Hematopoietic multipotent progenitor cell (in vitro differentiated cells): ENCODE data around the gene SHISA2.

- CAGE, long polyA plus RNA, result no peak
Measured at GRCh38 chr13:24130225-24130765, 30.2 kb upstream of the SPATA13 start.

GRCh38 chr13:24166835-24167529, 6.5 kb downstream of the SPATA13 start:
- CAGE, long polyA plus RNA, result no peak

DNA sequence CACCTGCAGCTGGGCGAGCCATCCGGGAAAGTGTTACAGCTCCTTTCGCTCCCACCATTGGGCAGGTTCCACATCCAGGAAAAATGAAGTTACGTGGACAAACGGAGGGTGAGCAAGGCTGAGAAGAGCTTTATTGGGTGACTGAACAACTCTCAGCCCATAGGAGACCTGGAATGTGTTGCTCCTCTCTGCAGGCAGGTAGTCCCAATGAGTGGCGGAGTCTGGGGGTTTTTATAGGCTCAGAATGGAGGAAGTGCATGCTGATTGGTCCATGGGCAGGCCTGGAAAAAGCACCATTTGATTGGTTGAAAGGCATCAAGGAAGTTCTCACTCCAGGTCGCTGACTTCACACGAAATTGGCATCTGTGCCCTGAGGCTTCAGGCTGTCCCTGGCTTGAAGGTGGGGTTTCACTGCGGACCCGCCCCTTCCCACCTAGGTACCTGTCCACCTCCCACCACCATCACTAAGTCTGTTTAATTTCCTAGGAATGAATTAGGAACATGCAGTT, 65.4 kb downstream of the SPATA13 start:
- CAGE, long polyA plus RNA, result no peak

DNA sequence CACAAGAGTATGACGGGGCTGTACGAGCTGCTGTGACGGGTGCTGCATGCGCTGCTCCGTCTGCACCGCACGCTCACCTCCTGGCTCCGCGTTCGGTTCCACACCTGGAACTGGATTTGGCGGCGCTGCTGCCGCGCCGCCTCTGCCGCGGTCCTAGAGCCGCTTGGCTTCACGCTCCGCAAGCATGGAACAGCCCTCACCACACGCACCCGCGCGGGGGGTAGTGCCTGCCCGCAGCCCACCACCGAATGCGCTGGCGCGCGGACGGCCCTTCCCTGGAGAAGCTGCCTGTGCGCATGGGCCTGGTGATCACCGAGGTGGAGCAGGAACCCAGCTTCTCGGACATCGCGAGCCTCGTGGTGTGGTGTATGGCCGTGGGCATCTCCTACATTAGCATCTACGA, 18.8 kb downstream of the C1QTNF9 start:
- CAGE, long polyA plus RNA, result no peak

GRCh38 chr13:24361035-24361342, 51.6 kb downstream of the C1QTNF9 start:
- CAGE, long polyA plus RNA, result no peak

GRCh38 chr13:24502512-24503054, 10.0 kb downstream of the PARP4 start:
- CAGE, long polyA plus RNA, result no peak

DNA sequence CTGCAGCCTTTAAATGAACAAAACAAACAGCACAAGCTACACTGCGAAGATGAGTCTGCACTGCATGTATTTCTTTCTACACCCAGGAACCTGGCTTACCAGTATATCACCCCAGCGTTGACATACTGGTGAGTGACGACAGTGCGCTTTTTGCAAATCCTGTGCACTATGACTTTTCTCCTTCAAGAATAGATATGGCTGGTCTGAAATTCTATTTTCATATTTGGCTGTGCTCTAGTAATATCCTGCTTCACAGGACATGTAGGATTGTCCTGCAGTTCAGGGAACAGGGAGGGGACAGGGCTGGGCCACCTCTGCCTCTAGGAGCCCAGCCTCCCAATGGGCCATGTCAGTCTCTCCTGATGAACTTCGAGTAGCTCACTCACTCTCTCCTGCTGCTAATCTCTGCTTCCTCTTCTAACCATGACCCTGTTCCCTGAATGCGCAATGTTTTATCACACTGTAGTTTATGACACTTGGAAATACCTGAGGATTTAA, 9.4 kb downstream of the PARP4 start:
- CAGE, long polyA plus RNA, result no peak

- CAGE, long polyA plus RNA, result no peak
Measured at GRCh38 chr13:24580516-24580880, 67.9 kb upstream of the PARP4 start.

- CAGE, long polyA plus RNA, result no peak
Measured at GRCh38 chr13:24606015-24606385, 74.2 kb upstream of the ATP12A start.

GRCh38 chr13:24618308-24619138, 61.7 kb upstream of the ATP12A start:
- CAGE, long polyA plus RNA, result no peak

- CAGE, long polyA plus RNA, result no peak
Measured at GRCh38 chr13:24670870-24671280, 9.3 kb upstream of the ATP12A start.

GRCh38 chr13:25233543-25233906, 53.8 kb downstream of the MTMR6 start:
- CAGE, long polyA plus RNA, result no peak

DNA sequence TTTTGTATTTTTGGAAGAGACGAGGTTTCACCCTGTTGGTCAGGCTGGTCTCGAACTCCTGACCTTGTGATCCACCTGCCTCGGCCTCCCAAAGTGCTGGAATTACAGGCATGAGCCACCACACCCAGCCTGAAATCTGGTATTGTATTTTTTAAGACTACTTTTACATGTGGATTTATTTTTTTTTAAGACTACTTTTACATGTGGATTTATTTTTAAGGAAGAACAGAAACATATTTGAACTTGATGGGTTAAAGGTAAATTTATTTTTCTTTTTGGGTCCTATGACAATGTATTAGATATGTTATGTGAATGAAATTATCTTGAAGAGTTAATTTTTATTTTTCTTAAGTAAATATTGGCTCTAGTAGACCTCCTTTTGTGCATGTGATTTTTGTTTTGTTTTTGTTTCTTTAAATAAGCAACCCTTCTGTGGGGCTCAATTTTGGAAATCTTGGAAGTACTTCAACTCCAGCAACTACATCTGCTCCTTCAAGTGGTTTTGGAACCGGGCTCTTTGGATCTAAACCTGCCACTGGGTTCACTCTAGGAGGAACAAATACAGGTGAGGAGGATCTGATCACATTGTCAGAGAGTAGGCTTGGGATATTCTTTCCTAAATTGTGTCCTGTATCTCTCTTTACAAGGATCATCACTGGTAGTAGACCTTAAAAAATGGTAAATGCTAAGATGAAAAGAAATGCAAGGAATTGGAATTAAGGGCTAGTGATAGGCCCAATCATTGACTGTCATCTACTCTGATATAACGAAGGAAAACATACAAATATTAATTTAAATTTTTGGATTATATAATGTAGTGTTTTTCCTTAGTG, 6.2 kb downstream of the NUP58 start:
- CAGE, long polyA plus RNA, result no peak

GRCh38 chr13:25906211-25906825, 145.5 kb downstream of the SHISA2 start:
- CAGE, long polyA plus RNA, result no peak

DNA sequence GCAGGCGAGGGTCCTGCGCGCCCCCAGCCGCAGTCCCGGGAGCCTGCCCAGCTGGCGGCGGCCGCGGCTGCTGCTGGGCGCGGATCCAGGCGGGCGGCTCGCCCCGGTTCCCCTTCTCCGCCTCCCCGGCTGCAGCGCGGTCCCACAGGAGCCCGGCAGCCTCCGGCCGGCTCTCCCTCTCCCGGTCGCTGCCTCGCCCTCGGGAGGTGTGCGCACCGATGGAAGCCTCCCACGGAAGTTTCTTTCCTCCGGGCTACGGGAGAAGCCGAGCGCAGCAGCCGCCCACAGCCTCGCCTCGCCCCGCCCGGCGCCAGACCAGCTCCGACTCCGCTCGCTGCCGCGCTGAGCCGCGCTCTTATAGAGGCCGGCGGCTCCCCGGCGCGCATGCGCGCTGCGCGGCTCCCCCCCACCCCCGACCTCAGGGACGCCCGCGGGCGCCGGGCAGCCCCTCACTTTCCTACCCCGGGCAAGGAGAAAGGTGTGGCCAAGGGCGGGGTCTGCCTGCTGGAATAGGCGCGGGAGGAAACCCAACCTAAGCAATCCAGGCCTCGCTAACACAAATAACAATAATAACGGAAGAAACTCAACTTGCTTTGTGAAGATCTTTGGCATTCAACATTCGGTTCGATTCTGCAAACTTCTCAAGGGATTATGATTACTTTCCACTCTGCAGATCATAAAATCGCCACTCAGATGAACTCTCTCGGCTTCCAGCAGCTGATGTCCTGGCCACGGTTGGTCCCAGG, at the start of gene SHISA2:
SHISA2 (minus strand) TSS at position 329 of the 746 bp plus-strand sequence.
- CAGE, long polyA plus RNA, result no peak

DNA sequence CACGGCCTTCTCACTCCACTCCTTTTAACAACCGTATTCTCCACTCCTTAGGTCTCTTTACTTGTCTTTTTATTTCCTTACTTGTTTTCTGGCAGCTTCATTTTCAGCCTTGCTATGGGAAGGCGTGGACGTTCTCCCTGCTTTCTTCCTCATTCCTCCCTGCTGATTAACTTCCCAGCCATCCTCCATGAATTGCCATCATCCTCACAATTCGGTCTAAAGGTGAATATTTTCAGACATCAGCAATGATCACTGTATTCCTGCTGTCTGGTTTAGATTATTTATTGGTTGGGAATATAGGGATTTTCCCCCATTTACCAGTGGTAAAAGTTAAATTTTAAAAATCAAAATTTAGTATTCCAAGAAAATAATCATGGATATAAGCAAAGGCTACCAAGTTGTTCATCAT, 77.0 kb upstream of the WASF3 start:
- CAGE, long polyA plus RNA, result no peak

- CAGE, long polyA plus RNA, result no peak
Measured at GRCh38 chr13:26561258-26561954, 3.9 kb downstream of the WASF3 start.

DNA sequence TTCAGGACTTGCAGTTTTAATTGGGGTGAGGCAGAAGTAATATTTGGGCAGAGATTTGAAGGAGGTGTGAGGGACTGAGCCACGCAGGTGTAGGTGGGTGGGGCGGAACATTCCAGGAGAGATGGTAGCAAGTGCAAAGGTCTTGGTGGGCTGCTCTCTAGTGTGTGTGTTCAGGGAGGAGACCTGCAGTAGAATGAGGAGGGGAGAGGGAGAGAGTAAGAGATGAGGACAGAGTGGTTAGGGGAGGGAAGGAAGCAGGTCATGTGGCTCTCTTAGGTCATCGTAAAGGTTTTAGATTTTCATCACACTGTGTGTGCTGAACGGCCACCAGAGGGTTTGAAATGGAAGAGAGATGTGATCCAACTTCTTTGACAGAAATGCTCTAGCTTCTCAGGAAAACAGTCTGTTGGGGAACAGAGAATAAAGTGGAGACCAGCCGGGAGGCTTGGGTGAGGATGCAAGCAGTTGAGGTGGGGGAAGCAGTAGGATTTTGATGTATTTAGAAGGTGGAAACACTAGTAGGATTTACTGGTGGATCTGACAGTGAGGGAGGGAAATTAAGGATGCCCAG, 33.5 kb downstream of the WASF3 start:
- CAGE, long polyA plus RNA, result no peak

DNA sequence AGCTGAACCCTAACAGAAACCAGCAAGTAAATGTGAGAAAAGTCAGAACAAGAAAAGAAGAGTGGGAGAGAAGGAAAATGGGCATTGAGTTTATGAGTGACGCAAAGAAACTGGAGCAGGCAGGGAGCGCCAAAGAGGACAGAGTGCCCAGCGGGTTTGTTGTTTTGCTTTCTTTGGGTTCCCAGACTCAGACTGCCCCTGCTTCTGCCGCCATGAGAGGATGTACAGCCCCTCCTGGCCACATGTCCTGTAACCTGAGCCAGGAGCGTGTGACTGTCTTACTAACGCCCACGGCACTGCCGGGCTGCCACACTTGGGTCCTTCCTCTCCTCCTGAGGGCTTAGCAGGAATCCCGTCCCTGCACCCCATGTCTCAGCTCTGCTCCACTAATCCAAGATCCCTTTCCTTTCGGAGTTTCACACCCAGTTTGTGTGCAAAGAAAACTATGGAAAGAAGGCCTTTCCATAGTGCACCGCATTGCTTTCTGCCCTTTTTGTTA, 80.5 kb downstream of the GPR12 start:
- CAGE, long polyA plus RNA, result no peak

GRCh38 chr13:26758928-26759599, 1.5 kb downstream of the GPR12 start:
- CAGE, long polyA plus RNA, result no peak